ENCODE results near the gene NEGR1.

- PRO-cap: no peak
Measured at GRCh38 chr1:66396027-66396898, 137.7 kb upstream of the SGIP1 start.

DNA sequence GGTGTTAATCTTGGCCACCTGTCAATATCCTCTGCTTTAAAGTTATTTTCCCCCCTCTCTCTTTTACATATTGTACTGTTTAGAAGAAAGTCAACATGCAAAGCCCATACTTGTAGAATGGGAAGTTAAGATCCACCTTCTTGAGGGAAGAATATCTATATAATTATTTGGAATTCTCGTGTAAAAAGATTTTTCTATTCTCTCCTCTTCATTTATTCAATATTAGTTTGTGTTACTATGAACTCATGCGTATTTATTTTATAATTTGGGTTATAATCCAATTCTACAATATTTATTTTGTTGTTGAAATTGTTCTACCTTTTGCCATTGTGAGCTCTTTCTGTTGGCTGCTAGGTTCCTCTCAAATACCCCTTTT lies 46.7 kb downstream of the DNAI4 start:
- PRO-cap: no peak

DNA sequence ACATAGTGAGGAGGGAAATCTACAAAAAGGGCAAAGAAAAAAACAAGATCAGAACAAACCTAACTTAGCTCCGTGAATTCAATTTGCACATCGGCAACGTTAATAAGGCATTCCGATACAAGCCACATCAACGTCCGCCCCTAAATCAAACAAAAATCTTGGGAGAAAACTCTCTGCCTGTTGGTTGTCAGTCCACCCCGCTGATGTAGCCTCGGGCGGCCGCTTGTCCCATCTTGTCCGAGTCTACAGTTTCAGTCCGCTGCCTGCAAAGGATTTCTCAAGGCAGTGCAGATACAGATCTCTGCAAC lies 1.0 kb downstream of the SLC35D1 start:
- PRO-cap: no peak

- PRO-cap: no peak
Measured at GRCh38 chr1:67513885-67514073, 83.6 kb upstream of the SERBP1 start.

GRCh38 chr1:67715823-67716259 lies 30.8 kb downstream of the GADD45A start:
- PRO-cap: no peak

GRCh38 chr1:68799122-68799689 lies 302.3 kb upstream of the DEPDC1 start:
- PRO-cap: no peak

DNA sequence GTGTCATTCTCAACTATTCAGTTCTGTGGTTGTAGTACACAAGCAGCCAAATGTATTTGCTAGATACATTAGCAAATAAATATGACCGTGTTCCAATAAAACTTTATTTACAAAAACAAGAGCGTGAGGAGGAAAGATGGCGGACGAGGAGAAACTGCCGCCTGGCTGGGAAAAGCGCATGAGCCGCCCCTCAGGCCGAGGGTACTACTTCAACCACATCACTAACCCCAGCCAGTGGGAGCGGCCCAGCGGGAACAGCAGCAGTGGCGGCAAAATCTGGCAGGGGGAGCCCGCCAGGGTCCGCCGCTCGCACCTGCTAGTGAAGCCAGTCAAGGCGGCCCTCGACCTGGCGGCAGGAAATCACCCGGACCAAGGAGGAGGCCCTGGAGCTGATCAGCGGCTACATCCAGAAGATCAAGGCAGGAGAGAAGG lies 286.1 kb downstream of the LRRC40 start:
- PRO-cap: no peak

DNA sequence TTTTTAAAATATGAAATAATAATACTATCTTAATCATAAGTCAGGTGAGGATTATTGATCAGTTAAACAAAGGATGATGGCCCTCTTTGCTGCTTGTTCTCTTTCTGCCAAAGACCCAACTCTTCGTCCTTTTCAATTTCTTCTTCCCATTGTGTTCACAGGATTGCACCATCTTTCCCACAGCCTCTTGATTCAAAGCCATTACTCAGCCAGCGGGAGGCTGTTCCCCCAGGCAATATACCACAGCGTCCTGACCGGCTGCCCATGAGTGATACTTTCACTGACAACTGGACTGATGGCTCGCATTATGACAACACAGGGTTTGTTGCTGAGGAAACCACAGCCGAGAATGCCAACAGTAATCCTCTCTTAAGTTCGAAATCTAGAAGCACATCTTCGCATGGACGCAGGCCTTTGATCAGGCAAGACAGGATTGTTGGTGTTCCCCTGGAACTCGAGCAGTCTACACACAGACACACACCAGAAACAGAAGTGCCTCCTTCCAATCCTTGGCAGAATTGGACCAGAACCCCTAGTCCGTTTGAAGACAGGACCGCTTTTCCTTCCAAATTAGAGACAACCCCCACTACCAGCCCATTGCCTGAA lies 167.3 kb downstream of the LRRC40 start:
- PRO-cap: no peak

DNA sequence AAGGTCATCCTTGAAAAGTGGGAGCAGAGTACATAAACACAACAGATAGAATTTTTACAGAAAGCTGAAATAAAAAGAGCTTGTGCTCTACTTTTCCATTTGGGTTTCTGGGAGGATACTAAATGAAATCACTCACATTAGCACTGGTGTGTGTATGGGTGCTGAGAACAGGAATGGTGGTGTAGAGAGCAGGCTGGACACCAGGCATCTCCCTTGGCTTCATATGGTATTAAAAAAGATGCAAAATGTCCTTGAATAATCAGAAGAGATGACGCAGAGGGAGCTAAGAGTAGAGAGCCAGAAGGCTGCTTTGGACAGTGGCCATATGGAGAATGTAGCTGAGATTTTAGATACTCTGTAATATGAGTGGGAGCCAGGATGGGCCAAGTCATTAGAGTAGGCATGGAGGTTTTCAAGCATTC lies 112.3 kb upstream of the ZRANB2 start:
- PRO-cap: no peak

GRCh38 chr1:71513897-71514601 lies 433.2 kb upstream of the ZRANB2 start:
- PRO-cap: no peak

- PRO-cap: no peak
Measured at GRCh38 chr1:72206615-72207089, 75.7 kb downstream of the NEGR1 start.

- PRO-cap: bidirectional peak, plus-strand start at chr1:72282961, minus-strand start at chr1:72282874
Measured at GRCh38 chr1:72282273-72283151, at the start of gene NEGR1. Gene NEGR1 (minus strand): TSS chr1:72282539.

DNA sequence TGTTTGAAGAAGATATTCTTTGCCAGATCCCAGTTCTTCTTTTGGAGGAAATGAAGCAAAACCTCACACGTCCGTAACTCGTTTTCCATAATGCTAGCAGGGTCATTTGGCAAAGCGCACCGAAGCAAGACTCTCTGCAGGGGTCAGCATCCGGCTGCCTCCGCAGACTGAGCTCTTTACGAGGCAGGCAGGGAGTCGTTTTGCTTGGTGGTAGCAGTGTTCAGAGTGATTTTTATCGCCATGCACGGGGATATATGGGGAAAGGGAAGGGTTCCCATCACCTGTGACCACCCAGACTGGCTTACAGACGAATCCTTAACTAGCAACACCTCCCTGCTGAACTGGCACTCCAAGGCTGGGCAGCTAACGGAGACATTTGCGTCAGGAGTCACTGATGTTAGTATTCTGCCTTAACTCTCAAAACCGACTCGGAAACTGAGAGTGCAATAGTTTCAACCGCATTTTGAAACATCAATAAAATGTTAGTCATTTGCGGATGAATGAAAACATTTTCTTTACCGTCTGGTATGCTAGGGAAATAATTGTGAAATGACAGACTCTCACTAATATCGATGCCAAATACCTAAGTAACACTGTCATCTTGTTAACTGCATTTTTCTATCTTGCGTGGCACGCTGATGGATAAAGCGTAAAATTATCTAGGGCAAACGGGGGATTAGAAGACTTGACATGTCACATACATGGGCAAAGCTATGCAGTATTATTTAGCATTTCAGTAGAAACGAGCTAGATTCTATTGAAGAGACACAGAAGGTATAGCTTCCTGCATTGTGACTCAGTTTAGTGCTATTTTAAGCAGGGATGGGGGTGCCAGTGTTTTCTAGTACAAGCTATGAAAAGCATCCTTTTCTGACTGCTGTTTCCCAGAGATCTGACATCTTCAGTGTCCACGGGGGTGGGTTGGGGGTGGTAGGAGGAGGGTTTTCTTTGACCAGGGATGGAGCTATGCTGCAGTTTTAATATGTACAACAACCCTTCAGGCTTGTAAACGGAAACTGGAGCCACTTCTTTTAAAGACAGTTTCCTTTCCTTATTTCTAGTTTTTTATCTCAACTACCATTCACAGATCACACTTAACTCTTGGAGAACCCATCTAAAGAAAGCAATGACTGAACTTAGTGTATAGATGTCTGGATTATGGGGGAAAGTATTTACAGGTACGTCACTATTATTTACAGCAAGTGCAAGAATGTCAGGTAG lies 2.4 kb upstream of the NEGR1 start:
- PRO-cap: bidirectional peak, plus-strand start at position 420 of the sequence, minus-strand start at position 298 of the sequence

- PRO-cap: no peak
Measured at GRCh38 chr1:74522135-74522559, 9.7 kb upstream of the LRRC53 start.

- PRO-cap: no peak
Measured at GRCh38 chr1:75136042-75137234, 2.2 kb downstream of the LHX8 start.

GRCh38 chr1:75723869-75724177 lies 686 bp upstream of the ACADM start:
- PRO-cap: no peak

GRCh38 chr1:75789114-75789630 lies 3.1 kb downstream of the RABGGTB start:
- PRO-cap: no peak

- PRO-cap: no peak
Measured at GRCh38 chr1:75789631-75790668, 3.9 kb downstream of the RABGGTB start.

DNA sequence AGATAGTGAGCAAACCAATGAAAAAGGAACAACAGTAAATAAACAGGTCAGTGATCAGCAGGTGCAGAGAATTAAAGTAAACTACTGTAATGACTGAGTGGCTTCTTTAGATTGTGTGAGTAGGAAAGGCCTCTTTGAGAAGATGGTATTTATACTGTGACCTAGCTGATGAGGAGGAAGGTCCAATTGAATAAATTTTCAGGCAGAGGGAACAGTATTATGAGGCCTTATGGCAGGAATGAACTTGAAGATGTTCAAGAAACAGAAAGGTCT lies 3.4 kb downstream of the ASB17 start:
- PRO-cap: no peak

GRCh38 chr1:76110097-76111074 lies 35.8 kb downstream of the ST6GALNAC3 start:
- PRO-cap: no peak

Measured in right common carotid artery plus branches (tissue), 1 donor.